Thoracic aorta endothelial cell (primary cell): ENCODE measurements around a stretch of chr1.

- CAGE, long polyA plus RNA: no peak
These were observed 27.2 kb downstream of the RAP1GAP start for GRCh38 chr1:21641826-21642405.

GRCh38 chr1:21665486-21666507 lies 3.4 kb downstream of the RAP1GAP start:
- CAGE, long polyA plus RNA: no peak

DNA sequence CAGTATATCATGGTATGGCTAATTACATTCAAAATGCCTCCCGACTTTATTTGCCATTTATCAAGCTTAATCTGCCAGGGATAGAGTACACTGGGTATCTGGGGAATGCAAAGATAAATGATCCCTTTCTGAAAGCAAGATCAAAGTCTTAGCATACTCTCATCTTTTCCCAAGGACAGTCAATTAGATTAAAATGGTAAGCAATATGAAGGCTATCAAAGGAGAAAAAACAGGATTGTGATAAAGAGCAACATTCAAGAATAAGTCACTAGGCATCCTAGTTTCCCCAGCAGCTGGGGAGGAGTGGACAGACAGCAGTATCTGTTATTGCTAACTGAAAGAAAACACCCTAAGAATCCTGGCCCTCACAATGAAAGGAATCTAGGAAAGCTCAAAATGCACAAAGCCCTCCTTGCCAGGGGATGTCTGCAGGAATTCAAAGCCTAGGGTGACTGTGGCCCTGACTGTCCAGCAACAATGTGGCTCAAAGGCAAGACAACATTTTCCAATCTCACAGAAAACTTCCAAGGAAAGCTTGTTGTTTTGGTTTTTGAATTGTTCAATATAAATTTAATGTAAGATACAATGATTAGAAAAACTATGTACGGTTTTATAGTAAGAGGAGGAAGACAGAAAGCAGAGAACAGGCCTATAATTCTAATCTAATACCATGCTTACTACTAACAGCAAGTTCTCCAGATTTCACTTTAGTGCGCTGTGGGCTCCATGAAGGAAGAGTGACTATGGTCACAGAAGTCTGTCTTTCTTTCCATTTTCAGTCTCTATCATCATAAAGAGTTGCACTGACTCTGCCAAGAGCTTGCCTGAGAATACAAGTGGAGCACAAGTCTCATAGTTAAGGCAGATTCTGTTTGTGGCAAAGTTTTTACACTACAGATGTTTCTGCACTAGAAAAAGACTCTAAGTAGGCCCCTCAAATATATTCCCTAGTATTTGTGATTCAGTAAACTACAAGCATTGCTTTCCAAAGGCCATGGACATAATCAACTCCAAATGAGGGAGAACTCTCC lies 56.8 kb downstream of the USP48 start:
- CAGE, long polyA plus RNA: no peak

DNA sequence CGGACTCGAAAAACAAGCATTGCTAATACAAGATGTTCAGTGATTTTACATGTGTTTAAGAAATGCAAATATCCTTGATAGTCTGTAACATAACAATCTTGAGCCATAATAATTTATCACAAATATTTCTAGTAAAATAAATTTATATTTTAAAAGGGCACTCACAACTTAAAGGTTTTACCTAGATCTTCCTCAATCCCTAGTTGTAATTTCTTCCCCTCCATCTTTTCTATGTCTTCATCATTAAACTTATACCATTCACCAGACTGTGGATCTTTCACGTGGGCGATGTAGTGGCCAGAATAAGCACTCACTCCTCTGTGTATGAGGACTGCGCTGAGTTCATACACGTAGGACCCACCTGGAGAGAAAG lies 46.7 kb downstream of the USP48 start:
- CAGE, long polyA plus RNA: no peak

GRCh38 chr1:21889902-21890311 lies 47.2 kb downstream of the HSPG2 start:
- CAGE, long polyA plus RNA: no peak

DNA sequence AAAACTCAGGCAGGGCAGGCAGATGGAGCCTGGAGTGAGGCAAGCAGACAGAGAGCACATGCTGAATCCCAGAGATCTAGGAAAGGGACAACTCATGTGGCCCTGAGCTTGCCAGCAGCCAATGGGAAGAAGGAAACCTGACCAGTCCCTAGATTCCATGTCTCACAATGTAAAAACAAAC lies 27.9 kb downstream of the HSPG2 start:
- CAGE, long polyA plus RNA: no peak

DNA sequence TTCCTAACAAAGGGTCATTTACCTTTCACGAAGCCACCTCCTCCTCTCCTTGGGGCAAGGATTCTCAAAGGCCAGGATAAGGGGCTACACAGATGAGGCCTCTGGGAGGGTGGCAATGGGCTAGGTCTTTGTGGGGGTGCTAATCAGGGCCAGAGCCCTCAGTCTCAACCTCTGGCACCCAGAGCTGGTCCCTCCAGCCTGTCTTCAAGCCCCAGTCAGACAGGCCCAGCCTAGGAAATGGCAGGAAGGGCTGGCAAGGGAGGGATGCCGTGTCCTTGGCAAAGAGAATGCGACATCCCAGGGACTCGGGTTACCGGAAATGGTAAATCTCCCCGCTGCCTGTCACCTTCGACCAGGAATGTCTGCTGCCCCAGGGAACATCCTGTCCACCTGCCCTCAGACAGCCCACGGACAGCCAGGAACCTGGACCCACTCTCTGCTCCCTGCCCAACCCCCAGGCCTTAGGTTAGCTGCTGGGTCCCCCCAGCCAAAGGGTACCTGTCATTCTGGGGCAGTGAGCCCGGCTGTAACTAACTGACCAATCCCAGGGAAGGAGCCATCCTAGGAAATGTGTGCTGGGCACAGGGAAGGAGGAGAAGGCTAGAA lies 23.9 kb downstream of the HSPG2 start:
- CAGE, long polyA plus RNA: no peak

DNA sequence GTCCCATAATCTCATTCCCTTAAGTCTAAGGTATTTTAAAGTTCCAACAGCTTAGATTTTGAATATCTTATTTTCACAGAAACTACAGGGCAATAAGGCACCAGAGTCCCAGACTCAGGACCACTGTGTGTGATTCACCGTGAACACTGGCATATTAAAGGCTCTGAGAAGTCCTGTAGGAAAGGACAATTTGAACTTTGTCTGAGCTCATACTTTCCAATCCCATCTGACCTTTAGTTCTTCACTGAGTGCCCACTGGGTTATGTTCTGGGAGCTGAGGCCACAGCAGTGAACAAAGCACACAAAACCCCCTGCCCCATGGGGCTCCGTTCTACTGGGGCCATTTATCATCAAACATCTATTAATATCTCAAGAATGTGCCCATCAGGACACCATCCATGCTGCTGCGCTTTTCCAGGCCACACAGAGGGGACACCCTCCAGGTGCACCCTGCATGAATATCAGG lies 3.6 kb upstream of the CELA3B start:
- CAGE, long polyA plus RNA: no peak

- CAGE, long polyA plus RNA: no peak
These were observed 23.9 kb downstream of the CELA3A start for GRCh38 chr1:22025328-22025735.

- CAGE, long polyA plus RNA: no peak
These were observed 21.0 kb upstream of the CDC42 start for GRCh38 chr1:22031371-22032041.

- CAGE, long polyA plus RNA: no peak
These were observed 9.2 kb downstream of the WNT4 start for GRCh38 chr1:22133592-22134220.

DNA sequence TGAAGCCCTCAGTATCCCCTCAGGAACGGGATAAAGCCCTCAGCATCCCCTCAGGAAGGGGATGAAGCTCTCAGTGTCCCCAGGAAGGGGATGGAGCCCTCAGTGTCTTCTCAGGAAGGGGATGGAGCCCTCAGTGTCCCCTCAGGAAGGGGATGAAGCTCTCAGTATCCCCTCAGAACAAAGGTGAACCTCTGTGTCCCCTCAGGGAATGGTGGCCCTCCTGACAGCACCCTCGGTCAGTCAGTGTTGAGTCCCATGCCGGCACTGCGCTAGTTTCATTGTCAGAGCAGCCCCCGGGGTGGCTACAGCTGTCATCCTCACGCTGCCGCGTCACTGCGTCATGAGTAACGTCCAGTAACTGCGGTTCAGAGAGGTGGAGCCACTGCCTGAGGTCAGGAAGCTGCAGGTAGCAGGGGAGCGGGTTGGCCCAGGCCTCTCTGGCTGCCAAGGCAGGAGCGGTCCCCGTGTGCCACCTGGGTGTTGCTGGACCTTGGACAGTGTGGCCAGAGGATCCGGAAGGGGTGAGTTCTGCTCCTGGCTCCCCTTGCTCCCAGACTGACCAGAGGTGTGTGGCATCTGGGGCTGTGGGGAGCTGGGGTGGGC lies 20.2 kb upstream of the WNT4 start:
- CAGE, long polyA plus RNA: no peak

DNA sequence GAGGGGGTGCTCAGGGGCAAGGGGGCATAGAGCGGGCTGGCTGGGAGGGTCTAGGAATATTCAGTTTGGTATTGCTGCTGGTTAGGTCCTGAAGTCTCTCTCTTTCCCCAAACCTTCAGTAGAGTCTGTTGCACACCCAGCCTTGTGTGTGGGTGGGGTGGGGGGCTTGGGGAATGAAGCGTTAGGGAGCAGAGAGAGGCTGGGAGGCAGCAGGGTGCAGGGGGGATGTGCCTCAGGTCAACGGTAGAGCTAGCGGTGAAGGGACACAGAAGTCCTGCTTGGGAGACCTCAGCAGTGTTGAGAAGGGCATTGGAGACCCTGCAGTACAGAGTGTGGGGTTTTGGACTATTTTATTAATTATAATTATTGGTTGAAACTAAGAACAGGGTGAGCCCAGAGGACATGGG lies 33.7 kb upstream of the WNT4 start:
- CAGE, long polyA plus RNA: no peak

DNA sequence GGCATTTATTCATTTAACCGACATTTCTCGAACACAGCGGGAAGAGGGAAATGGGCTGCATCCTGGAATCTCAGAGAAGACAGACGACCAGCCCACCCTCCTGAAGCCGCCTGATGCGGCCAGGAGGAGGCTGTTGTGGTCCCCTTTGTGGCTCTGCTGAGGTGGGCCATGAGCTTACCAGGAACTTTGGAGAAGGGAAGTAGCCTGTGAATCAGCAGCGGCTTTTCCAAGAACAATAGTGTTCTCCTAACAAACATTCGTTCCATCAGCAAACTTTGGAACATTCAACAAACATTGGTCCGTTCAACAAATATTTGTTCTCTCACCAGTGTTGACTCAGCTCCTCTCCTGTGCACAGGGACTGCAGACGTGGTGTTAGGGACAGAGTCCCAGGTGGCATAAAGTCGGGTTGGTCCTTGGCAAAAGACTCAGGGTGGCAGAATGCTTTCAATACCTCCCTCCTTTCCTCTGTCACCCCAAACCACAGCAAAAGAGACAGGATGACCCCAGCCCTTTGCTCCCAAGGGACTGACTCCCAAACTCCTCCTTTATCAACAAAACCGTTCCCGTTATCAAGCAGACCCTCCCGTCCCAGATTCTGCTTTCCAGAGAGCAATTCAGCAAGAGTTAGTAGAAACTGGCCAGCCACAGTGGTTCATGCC lies 103.2 kb upstream of the ZBTB40 start:
- CAGE, long polyA plus RNA: no peak

GRCh38 chr1:22350077-22350516 lies 101.6 kb upstream of the ZBTB40 start:
- CAGE, long polyA plus RNA: no peak

GRCh38 chr1:22376513-22376887 lies 75.2 kb upstream of the ZBTB40 start:
- CAGE, long polyA plus RNA: no peak

DNA sequence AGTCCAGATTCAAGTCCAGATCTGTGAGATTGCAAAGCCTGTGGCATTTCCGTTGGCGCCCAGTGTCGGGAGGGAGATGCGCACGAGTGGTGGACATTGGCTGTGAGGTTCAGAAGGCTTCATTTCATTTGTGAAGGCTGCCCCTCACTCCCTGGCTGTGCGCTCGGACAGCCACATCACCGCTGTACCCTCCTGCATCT lies 26.3 kb upstream of the EPHA8 start:
- CAGE, long polyA plus RNA: no peak

GRCh38 chr1:22563664-22563966 lies 326 bp downstream of the EPHA8 start:
- CAGE, long polyA plus RNA: no peak

DNA sequence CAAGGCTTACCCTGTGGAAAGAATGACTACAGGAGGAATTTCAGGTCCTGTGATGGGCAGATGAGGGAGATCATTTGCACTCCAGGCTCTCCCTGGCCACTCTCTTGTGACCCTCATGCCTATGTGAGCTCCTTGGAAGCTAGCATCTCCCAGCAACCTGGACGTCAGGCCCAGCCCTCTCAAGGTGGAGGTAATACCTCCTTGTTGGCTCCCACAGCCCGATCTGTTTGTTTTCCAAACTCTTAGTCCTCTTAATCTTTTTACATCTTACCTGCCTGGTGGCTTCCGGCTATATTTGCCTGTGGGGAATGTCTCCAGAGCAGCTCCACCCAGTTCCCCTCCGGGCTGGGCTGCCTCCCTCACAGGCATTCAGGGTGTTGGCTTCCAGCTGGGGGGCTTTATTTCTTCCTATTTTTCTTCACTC lies 7.4 kb upstream of the C1QA start:
- CAGE, long polyA plus RNA: no peak

- CAGE, long polyA plus RNA: no peak
These were observed 479 bp downstream of the C1QC start for GRCh38 chr1:22643915-22644309.